Heart (tissue), 3 donors: ENCODE data around the genes PDK3 and GK.

DNA sequence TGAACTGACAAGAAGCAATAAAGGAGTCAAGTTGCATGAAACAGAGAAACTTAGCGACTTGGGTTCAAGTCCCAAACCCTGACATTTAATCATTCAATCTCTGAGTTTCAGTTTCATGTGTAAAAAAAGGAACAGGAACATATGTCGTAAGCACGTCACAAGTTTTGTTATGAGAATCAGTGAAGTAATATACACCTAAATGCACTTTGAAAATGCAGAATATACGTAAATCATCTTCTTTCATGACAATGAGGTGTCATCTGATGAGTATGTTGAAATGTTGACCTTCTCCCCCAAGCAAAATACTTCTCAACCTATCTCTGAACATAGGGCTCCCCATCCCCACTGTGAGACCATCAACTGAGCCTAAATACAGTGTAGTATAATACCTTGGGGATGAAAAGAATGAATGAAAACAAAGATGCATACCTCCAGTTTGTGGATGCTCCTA is 10.3 kb downstream of the ACOT9 start:
- RAMPAGE, long total RNA, 2 experiments = no peak in any of the 2 experiments

- RAMPAGE, long total RNA, 2 experiments = no peak in any of the 2 experiments
These were observed 24.3 kb downstream of the SAT1 start for GRCh38 chrX:23807072-23807954.

- RAMPAGE, long total RNA, 2 experiments = no peak in any of the 2 experiments
These were observed 3.6 kb downstream of the APOO start for GRCh38 chrX:23903942-23904663.

DNA sequence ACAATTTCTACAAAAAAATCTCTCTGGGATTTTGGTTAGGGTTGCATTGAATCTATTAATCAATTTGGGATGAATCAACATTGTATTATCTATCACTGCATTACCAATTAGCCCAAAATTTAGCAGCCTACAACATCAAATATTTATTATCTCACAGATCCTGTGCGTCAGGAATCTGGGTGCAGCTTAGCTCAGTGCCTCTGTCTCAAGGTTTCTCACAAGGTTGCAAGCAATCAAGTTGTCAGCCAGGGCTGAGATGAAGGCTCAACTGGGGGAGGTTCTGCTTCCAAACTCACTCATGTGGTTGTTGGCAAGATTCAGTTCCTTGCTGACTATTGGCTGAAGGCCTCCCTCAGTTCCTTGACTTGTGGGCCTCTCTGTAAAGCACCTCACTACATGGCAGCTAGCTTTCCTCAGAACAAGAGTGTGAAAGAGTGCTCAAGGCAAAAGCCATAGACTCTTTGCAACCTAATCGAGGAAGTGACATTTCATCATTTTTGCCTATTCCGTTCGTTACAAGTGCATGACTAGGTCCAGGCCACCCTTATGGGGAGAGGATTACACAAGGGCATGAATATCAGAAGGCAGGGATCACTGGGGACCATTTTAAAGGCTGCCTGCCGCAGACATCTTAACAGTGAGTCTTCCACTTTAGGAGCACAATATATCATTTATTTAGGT is 51.9 kb downstream of the CXorf58 start:
- RAMPAGE, long total RNA, 2 experiments = no peak in any of the 2 experiments

DNA sequence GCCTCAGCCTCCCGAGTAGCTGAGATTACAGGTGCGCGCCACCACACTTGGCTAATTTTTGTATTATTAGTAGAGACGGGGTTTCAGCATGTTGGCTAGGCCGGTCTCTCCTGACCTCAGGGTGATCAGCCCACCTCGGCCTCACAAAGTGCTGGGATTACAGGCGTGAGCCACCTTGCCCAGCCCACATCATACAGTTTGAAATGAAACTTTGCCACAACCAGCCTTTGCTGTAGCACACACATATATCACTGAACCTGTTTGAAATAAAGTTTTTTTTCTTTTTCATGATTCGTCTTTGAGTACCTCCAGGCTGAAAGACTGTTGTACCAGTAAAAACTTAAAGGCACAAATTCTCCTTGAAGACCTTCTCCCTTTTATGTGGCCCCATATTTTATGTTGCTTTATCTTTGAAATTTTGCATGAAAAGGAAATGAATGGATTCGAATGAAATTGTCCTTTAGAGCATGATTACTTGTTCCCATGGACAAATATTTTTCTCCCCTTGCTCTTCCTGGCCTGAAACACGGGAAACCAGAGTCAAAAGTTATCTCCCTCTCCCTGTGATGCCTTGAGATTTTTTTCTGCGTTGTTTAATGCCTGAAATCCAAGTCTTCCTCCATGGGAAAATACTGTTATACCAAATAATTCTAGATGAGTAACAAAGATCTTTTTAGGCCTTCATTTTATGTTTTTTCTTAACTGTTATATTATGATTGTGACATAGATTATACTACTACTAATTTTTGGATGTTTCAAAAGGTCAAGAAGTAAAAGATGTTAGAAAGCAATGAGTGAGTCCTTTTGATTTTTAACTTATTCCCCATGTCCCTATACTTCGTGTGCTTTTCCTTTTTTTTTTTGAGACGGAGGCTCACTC is 22.7 kb downstream of the EIF2S3 start:
- RAMPAGE, long total RNA, 2 experiments = no peak in any of the 2 experiments

- RAMPAGE, long total RNA, 2 experiments = no peak in any of the 2 experiments
These were observed 37.7 kb upstream of the PDK3 start for GRCh38 chrX:24427042-24428046.

DNA sequence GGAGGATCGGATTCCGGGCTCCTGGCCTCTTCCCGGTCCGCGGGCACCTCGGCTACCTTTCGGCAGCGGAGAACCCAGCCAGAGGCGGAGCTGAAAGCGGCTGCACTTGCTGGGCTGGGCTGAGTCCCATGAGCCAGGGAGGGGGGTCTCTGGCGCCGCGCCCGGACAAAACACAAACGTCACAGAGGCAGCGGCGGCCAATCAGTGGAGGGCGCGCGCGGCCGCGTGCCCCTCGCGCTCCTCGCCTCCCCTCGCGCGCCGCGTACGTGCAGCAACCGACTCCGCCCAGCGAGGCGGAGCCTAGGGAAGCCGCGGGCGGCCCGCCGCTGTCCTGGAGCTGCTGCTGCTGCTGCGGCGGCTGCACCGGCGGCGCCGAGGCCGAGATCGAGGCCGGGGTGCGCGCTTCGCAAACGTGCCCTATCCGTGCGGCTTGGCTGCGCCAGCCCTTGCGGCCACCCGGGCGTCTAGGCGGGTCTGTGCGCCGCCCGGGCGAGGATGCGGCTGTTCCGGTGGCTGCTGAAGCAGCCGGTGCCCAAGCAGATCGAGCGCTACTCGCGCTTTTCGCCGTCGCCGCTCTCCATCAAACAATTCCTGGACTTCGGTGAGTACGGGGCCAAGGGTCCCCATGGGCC is at the start of gene PDK3:
Gene PDK3 (plus strand): TSS at position 326 of the 632 bp plus-strand sequence.
- RAMPAGE, long total RNA, 2 experiments = no peak in any of the 2 experiments

GRCh38 chrX:24880665-24881137 is 135.1 kb downstream of the ARX start:
- RAMPAGE, long total RNA, 2 experiments = no peak in any of the 2 experiments

DNA sequence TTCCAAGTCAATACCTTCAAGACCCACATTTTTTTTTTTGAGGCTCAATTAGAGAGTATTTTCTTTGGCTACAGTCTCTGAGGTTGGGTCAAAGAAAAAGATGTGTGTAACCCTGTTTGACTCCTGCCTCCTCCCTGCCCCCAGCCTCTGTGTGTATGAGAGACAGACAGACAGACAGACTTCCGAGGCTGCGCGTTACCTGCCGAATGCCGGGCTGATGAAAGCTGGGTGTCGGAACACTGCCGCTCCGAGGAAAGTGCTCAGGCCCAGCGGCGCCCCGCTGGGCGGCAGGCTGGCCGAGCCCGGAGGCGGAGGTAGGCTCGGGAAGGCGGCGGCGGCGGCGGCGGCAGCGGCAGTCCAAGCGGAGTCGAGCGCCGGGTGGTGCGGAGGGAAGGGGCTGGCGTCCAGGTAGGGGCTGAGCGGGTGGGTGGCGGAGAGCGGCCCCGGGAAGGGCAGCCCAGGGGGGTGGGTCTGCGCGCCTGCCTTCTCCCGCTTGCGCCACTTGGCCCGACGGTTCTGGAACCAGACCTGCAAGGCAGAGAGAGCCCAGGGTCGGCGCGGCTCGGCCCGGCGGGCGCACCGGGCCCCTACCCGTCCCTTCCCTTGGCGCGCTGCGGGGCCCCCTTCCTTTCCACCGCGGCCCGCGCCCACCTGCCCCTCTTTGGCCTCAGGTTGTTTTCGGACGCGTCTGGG is 8.7 kb downstream of the ARX start:
- RAMPAGE, long total RNA, 2 experiments = no peak in any of the 2 experiments

DNA sequence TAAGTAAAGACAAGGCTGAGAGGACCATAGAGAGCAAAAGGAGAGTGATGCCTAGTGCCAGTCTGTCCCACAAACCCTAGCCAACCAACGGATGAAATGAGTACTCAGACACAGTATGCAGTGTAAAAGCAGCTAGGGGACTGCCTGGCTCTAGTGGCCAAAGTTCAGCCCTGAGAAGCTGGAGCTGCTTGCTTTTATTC is 6.5 kb upstream of the DCAF8L1 start:
- RAMPAGE, long total RNA, 2 experiments = no peak in any of the 2 experiments

DNA sequence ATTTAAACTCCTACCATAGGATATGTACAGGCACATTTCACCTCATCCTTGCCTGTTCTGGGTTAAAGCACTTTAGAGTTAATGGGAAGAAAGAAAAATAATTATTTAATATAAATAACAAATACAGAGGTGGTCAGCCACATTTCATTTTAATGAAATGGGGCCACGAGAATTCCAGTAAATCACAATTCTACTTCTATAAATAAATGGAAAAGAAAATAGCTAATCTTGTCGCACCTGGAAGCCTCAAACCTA is 176.8 kb downstream of the IL1RAPL1 start:
- RAMPAGE, long total RNA, 2 experiments = no peak in any of the 2 experiments

- RAMPAGE, long total RNA, 2 experiments = no peak in any of the 2 experiments
These were observed 73.1 kb upstream of the MAGEB2 start for GRCh38 chrX:30142326-30142560.

- RAMPAGE, long total RNA, 2 experiments = no peak in any of the 2 experiments
These were observed 9.5 kb downstream of the TASL start for GRCh38 chrX:30567975-30568510.

GRCh38 chrX:30576919-30577440 is 586 bp downstream of the TASL start:
- RAMPAGE, long total RNA, 2 experiments = no peak in any of the 2 experiments

DNA sequence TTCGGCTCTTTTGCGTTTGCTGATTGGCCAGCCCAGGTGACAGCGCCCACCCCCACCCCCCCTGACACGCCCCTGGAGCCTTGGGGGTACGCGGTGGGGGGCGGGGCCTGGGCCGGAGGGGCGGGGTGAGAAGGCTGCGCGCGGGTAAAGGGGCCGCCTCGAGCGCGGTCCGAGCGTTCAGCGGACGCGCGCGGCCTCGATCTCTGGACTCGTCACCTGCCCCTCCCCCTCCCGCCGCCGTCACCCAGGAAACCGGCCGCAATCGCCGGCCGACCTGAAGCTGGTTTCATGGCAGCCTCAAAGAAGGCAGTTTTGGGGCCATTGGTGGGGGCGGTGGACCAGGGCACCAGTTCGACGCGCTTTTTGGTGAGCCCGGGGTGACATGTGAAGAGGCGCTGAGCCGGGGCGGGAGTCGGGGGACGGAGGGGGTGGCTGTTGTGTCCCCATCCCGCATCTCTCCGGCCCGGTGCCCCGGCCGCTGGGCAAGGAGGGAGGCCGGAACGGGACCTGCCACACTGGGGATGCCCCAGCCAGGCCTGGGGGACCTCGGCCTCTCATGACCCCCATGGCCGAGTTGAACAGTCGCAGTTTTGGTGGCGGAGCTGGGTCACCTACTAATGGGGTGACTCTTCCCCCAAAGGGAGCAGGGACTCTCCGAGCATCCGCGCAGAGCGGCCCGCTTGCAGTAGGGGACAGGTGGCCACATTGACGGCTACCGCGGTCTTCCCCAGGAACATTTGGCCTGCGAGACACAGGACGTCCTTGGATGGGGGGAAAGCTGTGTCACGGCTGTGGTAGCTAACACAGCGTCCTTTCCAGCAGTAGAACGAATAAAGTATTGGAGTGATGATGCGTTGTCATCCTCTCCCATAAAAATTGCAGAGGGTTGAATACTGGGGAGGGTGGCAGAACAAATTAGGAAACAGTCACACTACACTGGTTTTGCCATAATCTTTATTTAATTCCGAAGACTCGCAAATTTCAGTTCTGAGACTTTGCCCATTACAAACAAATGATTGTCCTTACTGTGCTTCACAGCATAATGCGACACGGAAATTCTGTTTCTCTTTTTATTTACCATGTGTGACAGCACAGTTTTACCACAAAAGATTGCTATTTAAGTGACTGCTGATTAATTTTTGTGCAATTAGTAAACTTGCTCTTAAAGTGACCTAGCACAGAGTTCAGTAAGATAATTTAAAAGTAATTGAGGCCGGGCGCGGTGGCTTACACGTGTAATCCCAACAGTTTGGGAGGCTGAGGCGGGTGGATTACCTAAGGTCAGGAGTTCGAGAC is at the start of gene GK:
Gene GK (plus strand): TSS at position 174 of the 1,296 bp plus-strand sequence.
- RAMPAGE, long total RNA, 2 experiments = start-site peak on the plus strand in 1 of 2 experiments, centred at position 193 of the sequence, 113 to 158 reads per replicate

GRCh38 chrX:30654546-30654717 is 1.2 kb downstream of the GK start:
- RAMPAGE, long total RNA, 2 experiments = no peak in any of the 2 experiments

GRCh38 chrX:31266619-31267438 is 195.0 kb upstream of the FTHL17 start:
- RAMPAGE, long total RNA, 2 experiments = no peak in any of the 2 experiments

DNA sequence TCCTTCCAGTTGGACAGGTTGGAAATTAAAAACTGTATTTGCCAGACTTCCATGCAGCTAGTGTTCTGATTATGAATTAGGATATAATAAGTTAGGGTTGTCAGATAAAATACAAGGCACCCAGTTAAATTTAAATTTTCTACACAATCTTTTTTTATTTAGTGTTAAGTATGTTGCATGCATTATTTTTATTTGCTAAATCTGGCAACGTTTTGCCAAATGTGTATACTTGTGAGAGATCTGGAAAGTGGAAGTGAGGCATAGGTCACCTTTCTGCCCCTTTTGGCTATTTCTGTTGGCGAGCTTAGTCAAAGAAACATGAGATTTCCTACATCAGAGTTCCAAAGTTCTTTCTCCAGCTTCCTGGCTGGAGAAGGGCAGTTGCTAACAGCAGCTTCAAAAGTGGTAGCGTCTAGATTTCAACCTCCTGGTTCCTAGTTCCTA is 455.5 kb upstream of the FTHL17 start:
- RAMPAGE, long total RNA, 2 experiments = no peak in any of the 2 experiments

GRCh38 chrX:32643865-32644522 is 567.4 kb downstream of the DMD start:
- RAMPAGE, long total RNA, 2 experiments = no peak in any of the 2 experiments

- RAMPAGE, long total RNA, 2 experiments = no peak in any of the 2 experiments
These were observed 107.1 kb downstream of the DMD start for GRCh38 chrX:33104283-33104673.